Colonic mucosa (tissue), 1 donor: ENCODE measurements around a stretch of chr2.

- PRO-cap = no peak
These were observed 89.8 kb downstream of the TRIB2 start for GRCh38 chr2:12806475-12806984.

GRCh38 chr2:14872860-14873145 is 240.3 kb downstream of the LRATD1 start:
- PRO-cap = no peak

DNA sequence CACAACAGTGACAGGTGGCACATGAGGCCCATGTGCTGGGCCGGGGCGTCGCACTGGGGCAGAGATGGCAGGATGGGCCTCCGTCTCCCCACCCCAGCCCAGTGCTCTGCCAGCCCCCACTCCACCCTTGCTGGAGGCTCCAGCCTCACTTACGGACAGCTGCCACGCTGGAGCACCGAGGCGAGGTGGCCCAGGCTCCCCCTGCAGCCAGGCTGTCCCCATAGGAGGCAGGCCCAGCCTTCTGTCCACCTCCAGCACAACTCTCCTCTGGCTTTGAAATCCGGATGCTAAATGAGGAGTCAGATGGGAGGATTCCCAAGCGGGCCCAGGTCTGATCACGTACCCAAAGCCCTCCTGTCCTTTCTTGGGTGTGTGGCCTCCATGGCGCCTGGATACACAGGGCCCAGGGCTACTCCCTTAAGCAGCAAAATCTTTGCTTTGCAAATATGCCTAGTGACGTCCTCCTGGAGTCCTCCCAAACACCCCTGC is 170.6 kb upstream of the MYCN start:
- PRO-cap = unidirectional peak, plus-strand start at position 183 of the sequence

DNA sequence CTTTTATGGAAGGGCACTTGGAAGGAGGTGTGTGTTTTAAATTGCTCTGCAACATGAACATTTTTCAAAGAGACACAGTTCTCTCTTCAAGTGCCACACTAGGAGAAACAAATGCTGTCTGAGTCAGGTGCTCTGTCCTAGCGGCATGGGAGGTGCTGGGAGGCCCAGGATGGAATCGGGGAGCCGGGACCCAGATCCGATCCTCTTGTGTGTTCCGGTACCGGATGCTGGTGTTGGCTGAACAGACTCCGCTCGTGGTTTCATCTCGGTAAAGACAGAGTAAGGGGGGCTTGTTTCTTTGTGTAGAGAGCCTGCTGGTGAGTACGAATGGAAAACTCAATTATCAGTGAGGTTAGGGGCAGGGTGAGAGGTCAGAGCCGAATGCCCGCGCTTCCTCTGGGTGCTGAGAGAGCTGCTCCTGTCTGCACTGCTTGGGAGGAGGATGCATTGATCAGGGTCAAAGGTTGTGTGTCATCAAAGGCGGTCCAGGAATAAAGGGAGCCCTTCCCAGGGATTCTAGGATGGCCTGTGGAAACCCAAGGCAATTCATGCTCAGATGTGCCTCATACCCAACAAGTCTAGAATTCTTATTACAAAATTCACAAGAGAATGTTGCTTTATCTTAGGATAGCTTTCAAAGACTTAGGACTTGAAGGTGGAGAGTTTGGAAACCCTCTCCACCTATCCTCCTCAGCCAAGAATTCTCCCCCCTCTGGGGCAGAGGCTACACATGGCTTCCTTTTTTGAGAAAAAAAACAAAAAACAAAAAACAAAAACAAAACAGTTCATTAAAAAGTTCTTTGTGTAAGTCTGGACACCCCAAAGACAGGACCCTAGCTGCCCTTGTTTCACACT is 143.9 kb downstream of the MYCN start:
- PRO-cap = no peak

DNA sequence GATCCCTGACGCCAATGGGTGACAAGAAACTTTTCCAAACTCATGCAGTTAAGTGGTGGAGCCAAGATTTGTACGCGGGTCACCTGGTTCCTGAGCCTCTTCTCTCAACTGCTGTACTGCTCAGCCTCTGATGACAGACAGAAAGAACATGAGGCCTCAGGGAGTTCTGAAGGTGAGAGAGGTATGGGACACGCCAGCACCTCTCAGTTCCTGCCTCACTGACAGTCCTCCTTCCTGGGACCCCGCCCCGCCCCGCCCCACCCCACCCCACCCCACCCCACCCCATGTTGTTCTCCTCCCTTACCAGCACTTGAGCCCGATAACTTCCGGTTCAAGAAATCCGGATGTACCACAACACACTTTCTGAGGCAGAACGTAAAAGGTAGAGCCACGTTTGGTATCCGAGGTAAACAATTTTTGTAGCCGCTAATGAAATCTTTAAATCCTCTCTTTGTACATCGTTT is 287.7 kb downstream of the MYCN start:
- PRO-cap = no peak

DNA sequence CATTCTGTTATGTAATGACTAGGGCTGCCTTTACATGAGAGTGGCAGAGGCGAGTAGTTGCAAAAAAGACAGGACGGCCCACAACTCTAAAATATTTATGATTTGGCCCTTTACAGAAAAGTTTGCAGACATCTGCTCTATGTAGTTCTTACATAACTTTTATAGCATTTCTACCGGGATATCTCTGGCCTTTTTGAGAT is 102.9 kb downstream of the CYRIA start:
- PRO-cap = unidirectional peak, minus-strand start at position 88 of the sequence

GRCh38 chr2:16612499-16613068 is 53.0 kb downstream of the CYRIA start:
- PRO-cap = no peak

DNA sequence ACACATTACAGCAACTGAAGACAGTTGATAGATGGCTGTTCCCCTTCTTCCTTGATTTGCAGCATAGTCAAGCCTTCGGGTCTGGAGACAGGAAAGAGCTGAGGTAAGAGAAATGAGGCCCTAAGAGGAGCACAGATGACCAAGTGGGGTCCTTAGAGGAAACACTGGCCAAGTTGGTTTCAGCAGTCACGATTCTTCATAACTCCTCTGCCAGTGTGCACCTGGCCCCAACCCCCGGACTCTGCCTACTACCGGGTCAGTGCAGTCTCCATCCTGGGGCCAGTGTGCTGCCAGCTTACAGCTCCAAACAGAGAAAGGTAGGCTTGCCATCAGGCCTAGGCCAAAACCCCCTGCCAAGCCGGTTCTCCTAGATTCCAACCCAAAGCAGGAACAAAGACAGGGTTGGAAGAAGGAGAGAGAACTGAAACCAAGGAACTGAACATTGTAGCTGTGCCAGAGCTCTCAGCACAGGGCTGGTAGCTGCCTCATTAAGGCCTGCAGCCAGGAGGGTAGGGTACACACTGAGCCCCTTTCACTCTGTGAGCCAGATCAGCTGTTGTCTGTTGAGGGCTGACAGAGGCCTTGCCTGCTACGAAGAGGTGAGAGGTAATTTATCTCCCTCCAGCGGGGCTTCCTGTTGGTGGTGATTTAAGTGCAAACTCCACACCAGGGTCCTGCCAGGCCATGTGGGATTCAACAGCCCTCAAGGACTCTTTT is 48.4 kb downstream of the CYRIA start:
- PRO-cap = no peak

- PRO-cap = bidirectional peak, plus-strand start at chr2:17538153, minus-strand start at chr2:17538120
These were observed 2.5 kb upstream of the VSNL1 start for GRCh38 chr2:17537908-17538449.

DNA sequence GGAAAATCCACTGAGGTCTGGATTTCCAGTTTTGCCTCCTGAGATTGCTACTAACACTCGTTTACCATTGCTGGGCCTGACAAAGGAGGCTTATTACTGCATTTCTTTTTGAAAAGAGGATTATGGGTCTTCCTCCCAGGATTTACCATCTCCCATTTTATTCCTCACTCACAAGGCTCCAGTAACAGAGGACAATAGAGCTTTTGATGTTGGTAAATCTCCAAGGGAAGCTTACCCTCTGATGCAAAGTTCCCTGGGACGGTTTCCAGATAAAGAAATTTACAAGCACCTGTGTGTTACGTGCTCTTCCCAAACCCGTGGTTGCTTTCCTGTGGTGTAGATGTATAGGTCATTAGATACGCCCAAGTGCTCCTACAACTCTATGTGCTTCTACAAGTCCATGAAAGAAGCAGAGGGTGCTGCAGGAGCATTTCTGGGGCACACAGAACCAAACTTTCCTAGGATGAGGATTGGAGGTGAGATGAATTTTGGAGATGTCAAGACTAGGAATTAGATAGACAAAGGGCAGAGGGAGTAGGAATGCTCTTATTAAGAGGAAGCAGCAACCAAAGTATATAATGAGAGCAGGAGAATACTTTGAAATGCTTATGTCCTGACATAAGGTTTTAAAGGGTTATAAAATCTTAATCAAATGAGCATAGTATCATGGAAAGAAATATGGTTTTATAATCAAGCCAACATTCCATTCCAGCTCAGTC is 17.2 kb downstream of the VSNL1 start:
- PRO-cap = no peak

GRCh38 chr2:17649265-17649849 is 104.3 kb downstream of the SMC6 start:
- PRO-cap = bidirectional peak, plus-strand start at chr2:17649363, minus-strand start at chr2:17649102

DNA sequence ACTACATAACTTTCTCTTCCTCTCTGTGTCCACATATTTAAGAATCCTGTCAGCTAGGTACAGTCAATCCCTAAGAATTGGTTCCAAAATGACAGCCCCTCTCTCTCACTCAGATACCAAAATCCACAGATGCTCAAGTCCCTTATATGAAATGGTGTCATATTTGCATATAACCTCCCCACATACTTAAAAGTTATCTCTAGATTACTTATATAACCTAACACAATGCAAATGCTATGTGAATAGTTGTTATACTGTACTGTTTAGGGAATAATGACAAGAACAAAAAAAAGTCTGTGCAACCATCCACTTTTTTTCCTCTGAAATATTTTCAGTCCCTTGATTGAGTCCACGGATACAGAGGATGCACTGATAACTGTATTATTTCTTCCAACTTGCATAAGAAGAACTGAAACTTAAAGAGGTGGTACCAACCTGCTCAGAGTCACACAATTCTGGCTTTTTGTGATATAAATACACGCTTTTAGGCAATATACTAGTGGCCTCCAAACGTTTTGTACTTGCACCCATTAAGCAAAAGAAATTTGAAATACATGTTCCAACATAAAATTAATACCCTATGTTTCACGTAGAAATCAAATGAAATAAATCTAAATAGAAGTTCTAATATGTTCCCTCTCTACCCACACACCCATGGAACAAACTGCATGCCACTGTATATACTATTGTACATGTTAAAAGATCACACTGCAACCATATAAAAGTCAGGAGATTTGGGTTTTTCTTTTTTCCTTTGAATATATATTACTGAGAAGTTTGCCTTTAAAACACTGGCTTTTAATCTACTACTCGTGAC is 1.3 kb downstream of the SMC6 start:
- PRO-cap = no peak

DNA sequence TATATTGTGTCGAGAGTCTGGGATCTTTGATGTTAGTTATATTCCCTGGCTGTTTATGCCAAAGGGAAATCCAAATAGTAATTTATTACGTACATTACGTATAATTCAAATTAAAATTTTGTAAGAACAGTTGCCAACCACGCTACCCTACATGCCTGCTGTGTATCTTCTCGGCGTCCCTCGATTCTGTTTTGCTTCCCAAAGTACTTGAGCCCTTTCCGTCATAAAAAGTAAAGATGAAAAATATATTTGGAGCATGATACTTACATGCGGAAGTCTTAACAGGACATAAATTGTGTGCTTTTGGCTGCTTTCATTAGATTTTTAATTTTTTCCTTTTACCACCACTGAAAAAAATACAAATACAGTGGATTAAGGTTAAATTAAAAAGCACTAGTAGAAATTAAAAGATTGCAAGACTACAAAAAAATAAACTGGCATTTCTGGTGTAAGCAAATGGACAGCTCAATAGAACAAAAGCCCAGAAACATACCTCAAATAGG is 701 bp upstream of the TTC32 start:
- PRO-cap = unidirectional peak, minus-strand start at position 182 of the sequence

DNA sequence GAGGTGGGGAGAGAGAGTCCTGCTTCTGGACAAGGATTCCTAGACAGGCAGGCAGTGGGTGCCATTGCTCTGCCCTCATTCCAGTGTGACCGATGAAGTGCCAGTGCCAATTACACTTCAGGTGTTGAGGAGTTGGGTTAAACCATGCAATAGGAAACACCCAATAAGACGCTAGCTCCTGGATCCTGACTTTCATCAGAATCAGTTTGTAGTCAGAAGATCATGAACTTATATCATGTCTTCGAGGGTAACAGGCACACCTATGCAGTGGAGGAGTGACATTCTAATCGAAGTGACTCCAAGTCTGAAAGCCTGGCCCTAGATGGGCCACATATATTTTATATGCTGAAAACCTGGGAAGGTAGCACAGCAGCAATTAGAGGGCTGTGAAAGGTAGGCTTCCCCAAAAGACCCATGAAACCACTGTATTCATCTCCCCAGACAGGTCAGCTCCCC is 17.9 kb downstream of the LAPTM4A start:
- PRO-cap = no peak

GRCh38 chr2:20091216-20092032 is 40.0 kb upstream of the LAPTM4A start:
- PRO-cap = unidirectional peak, plus-strand start at chr2:20091935

- PRO-cap = no peak
These were observed 77.9 kb upstream of the LAPTM4A start for GRCh38 chr2:20129057-20130030.

GRCh38 chr2:20183867-20184461 is 41.0 kb downstream of the SDC1 start:
- PRO-cap = no peak

DNA sequence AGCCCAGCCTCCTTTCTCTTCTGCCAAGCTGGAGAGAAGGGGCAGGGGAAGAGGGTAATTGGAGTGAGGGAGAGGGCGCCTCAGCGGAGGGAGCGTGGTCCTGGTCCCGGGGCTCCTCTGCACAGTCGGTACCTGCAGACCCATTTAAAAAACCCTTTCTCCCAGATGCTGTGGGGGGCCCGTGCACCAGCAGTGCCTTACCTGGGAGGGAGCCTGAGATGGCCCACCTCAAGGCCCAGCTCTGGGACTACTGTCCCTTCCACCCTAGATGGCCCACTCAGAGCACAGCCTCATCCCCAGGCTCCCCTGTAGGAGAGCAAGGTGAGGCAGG is 26.5 kb downstream of the SDC1 start:
- PRO-cap = no peak

- PRO-cap = no peak
These were observed 11.1 kb downstream of the SDC1 start for GRCh38 chr2:20213511-20214546.

- PRO-cap = no peak
These were observed 7.4 kb downstream of the SDC1 start for GRCh38 chr2:20217181-20218361.